H7 (cell line): ENCODE results near the genes BLTP1 and SPATA5.

- RAMPAGE, long total RNA: no peak
These were observed 70.7 kb downstream of the SEC24D start for GRCh38 chr4:118765120-118765750.

GRCh38 chr4:118850202-118851244, 14.6 kb upstream of the SEC24D start:
- RAMPAGE, long total RNA: no peak

DNA sequence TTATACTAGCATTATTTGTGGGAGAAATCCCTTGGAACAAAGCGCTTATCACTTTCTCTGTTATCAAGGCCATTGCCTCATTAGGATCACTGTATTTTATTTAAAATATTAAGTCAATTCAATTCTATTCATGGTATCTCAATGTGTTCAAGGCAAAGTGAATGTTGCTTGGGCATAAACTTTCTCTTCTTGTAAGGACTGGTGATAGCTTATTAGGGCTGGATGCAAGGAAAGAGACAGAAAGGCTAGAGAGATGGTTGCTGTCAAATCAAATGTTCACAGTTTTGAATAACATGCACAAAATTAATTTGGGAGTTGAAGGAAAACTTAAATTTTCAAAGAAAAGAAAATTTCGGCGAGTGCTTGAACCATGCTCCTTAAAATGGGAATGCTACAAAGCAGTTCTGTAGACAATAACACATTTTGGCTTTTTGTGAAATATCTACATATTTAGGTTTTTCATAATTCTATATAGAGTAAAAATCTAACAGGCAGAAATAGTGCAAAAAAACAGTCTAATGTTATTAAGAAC, 2.9 kb downstream of the SYNPO2 start:
- RAMPAGE, long total RNA: no peak

GRCh38 chr4:118905355-118906073, 16.9 kb downstream of the SYNPO2 start:
- RAMPAGE, long total RNA: no peak

DNA sequence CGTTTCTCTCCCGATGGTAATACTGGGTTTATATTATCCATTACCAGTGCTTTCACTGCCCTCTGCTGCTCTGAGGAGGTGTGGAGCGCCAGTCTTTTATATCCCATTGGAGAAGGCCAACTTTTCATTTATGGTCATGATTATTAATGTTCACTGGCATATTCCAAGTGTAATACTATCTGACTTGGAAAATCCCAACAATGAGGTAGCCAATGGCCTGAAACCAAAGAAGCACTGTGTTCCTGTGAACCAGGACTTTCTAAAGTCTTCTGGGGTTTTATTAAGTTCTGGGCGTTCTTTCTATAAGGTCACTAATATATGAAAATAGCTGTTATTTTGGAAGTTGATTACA, 80.7 kb downstream of the SYNPO2 start:
- RAMPAGE, long total RNA: no peak

DNA sequence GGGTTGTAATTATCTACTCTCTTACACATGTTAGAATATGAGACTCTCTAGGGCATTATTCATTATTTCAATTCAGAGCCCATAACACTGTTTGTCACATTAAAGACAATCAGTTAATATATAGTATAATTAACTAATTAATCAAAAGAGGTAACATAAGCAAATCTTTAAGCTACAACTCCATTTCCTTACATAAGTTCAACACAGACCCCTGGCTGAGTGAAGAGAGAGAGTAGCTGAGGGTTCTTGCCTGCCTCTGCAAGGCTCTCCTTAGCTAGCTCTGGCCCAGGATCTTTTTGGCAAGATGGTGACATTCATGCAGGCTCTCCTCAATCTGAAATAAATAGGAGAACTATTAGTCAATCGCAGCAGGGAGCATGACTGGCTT, 122.0 kb downstream of the SYNPO2 start:
- RAMPAGE, long total RNA: no peak

GRCh38 chr4:119016481-119016946, 119.1 kb upstream of the MYOZ2 start:
- RAMPAGE, long total RNA: no peak

GRCh38 chr4:119025841-119026502, 109.7 kb upstream of the MYOZ2 start:
- RAMPAGE, long total RNA: no peak

DNA sequence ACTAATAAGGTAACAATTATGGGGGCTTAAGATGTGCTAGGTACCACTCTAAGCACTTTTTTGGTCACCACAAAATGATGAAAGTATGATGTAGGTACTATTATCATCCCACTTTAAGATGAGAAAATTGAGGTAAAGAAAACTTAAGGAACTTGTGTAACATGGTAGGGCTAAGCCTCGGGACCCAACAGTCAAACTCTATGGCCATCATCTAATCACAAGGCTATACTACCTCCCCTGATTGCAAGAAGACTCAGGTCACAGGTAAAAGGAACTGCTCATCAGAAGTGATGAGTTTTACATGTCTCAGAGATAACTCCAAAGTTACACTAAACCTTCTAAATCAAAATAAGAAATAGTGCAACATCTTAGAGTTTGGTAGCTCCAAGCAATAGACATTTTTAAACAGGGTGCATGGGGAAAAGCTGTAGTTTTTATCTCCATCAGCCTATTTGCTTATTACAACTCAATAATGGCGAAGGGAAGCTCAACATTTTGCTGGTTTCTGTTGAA, 96.5 kb upstream of the MYOZ2 start:
- RAMPAGE, long total RNA: no peak

- RAMPAGE, long total RNA: no peak
These were observed 19.0 kb downstream of the USP53 start for GRCh38 chr4:119231445-119232053.

- RAMPAGE, long total RNA: no peak
These were observed 2.2 kb downstream of the C4orf3 start for GRCh38 chr4:119298087-119298797.

DNA sequence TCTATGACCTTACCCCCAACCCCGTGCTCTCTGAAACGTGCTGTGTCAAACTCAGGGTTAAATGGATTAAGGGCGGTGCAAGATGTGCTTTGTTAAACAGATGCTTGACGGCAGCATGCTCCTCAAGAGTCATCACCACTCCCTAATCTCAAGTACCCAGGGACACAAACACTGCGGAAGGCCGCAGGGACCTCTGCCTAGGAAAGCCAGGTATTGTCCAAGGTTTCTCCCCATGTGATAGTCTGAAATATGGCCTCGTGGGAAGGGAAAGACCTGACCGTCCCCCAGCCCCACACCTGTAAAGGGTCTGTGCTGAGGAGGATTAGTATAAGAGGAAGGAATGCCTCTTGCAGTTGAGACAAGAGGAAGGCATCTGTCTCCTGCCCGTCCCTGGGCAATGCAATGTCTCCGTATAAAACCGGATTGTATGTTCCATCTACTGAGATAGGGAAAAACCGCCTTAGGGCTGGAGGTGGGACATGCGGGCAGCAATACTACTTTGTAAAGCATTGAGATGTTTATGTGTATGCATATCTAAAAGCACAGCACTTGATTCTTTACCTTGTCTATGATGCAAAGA, 74.6 kb upstream of the FABP2 start:
- RAMPAGE, long total RNA: no peak

- RAMPAGE, long total RNA: no peak
These were observed 77.4 kb downstream of the PDE5A start for GRCh38 chr4:119551120-119551651.

GRCh38 chr4:121070108-121070619, 2.2 kb downstream of the NDNF start:
- RAMPAGE, long total RNA: no peak

DNA sequence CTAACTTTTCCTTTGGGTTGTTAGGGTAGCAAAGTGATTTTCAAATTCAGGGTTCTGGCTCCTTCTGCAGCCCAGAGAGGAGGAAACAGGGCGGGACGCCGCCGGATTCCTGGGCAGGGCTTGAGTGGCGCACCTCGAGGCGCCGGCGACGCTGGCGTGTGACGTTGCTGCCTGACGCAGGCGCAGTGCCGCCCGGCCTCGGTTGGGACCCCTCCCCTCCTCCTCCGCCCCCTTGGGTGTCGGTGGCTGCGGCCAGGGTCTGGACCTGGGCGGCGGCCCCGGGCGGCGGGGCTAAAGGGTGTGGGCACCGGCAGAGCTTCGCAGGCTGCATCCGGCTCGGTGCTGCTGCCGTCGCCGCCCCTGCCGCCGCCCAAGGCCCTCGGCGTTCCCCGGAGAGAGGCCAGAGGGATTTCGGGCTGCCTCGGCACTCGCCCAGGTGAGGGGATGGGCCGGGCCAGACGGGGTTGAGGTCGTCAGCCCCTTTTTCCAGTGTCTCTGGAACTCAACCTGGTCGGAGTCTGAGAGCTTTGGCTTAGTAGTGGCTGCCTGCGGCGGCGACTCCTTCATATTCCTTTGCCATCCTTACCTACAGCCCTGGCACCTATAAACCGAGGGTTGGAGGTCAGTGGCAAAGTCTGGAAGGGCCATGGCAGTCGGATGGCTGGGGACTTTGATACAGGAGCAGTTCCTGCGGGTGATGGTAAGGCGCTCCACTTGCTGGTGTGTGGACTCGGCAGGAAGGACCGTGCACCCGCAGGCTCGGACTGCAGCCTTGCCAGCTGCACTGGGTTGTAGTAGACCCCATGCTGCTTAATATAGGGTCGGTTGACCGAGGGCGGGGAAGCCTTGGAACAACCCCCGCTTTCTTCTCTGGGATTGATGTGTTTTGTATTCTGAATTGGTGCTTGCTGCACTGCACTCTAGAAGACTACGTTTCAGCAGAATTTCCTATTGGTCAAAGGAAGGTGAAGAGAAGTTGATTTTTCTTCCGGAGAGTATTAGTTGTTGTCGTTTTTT, at the start of gene BLTP1:
TSS of gene BLTP1 (plus strand) at position 183 of the 1,017 bp plus-strand sequence.
- RAMPAGE, long total RNA: no peak

DNA sequence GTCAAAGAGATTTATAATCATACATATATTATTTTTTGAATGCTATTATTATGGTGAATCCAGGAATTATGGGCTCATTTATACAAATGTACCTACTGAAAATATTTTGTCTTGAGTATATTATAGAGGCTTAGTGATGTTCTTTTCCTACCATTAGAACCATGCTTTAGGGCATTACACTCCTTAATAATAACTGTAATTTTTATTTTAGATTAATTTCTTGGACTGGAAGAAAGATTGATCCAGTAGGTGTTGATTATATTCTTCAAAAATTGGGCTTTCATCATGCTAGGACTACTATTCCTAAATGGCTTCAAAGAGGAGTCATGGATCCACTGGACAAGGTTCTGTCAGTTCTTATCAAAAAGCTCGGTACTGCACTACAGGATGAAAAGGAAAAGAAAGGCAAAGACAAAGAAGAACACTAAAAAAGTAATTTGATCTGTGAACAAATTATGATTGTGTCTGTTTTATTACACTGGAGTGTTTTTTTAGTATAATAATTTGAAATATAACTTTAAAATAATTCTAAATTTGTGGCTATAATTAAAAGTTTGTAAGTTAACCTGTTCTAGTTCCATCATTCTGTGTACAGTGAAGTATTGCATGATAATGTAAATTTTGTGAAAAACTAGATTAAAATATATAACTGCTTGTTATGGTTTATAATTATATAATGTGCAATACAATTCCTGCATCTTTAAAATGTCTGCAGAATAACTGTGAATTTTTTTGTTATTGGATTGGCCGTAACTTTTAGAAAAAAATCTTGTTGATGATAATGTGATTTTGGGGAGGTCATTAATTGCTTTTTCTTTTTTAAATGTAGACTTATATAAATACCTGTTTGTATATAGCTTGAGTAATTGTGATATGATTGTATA, 16.7 kb upstream of the ADAD1 start:
- RAMPAGE, long total RNA: no peak

GRCh38 chr4:122920937-122921441, 1.4 kb downstream of the NUDT6 start:
- RAMPAGE, long total RNA: no peak

DNA sequence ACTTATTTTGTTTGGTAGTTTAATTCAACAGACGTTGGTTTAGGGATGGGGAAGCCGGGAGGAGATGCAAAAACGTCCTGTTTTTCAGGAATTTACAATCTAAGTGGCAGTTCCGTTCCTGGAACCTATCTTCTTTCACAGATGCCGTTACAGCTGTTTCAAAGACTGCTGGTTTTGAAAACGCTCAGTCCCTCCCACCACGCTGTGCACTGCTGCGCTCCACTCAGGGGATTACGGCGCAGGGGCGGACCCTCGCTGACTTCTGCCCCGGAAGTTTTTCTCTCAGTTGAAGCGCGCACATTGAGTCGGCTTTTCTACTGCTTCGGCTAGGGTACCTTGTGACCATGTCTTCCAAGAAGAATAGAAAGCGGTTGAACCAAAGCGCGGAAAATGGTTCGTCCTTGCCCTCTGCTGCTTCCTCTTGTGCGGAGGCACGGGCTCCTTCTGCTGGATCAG, at the start of gene SPATA5:
TSS of gene SPATA5 (plus strand) at position 280 of the 456 bp plus-strand sequence.
- RAMPAGE, long total RNA: start-site peak on the minus strand centred at position 154 of the sequence, 34 bp wide, 25 reads

GRCh38 chr4:122979133-122979394, 56.2 kb downstream of the SPATA5 start:
- RAMPAGE, long total RNA: no peak

- RAMPAGE, long total RNA: no peak
These were observed 92.3 kb downstream of the SPRY1 start for GRCh38 chr4:123488708-123489423.